HGPS cell (cell line): ENCODE measurements around a stretch of chr4.

DNA sequence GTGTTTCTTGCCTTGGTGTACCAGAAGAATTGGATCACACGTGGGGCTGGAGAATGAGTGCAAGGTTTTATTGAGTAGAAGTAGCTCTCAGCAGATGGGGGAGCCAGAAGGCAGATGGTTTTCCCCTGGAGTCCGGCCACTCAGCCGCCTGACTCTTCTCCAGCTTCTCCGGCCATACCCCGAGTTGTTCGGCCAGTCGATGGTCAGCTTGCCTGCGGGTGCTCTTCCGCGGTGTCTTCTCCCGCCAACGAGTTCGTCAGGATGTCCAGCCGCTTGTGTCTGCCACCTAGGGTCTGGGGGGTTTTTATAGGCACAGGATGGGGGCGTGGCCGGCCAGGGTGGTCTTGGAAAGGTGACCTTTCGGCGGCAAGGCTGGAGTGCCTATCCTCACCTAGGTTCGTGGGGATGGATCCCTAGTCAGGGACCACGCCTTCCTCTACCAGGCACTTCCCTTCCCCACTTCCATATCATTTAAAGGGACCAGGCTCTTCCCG lies 14.6 kb downstream of the GAB1 start:
- RRBS, result no CpG with 5 or more reads among the region's 21 CpGs

GRCh38 chr4:143384326-143384872 lies 47.7 kb downstream of the GAB1 start:
- RRBS, result no CpG with 5 or more reads among the region's 5 CpGs

- RRBS, result no CpG with 5 or more reads among the region's 16 CpGs
These were observed 410 bp upstream of the SMARCA5 start for GRCh38 chr4:143513178-143513405.

DNA sequence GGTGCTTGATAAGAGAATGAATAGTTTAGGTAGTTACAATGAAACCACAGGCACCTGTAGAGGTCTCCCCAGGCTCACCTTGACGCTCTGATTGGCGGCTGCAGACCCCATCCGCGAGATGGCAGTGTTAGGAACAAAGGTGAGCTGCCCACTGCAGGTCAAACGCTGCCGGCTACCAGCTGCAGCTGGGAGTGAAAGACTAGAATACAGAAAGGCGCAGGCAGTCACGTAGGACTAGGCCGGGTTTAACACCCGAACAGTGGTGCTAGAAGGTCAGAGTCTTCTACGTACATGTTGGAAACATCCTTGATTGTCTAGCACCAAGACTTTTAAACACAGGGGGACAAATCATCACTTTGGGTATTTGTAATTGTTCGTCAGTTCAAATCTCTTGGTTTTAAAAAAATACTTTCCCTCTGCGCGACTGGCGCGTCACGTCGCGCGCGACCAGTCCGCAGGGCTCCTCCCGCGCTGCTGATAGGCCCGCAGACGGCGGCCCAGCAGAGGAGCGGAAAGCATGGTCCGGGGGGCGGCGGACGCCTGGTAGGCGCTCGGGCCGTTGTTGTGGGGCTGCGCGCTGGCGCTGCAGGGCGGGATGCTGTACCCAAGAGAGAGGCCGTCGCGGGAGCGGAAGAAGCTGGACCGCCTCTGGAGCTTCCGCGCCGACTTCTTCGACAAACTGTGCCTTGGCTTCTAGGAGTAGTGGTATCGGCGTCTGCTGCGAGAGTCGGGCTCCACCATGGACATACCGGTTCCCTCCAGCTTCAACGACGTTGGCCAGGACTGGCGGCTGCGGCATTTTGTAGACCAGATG lies 45.7 kb downstream of the SMARCA5 start:
- RRBS, result 8% methylated on average over 4 of the region's 57 CpGs

DNA sequence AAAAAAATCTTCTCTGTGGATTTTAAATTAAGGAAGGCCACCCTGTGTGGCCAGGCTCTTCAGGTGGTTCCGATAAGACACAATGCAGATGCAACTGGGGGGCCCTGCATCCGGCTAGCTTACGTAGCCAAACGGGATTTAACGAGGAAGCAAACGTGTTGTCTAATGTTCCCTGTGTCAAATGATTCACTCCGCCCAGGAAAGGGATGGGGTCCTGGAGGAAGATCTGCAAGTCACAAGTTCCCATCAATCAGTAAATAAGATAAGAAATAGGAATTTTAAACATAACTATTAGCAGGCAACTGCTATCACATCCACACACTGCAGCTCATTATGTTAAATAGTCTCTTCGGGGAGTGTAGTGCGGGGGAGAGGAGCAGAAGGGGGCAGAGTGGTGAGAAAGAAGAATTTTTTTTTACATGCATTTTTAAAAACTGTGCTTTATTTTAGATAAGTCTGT lies 216.5 kb upstream of the GYPA start:
- RRBS, result no CpG with 5 or more reads among the region's 9 CpGs

DNA sequence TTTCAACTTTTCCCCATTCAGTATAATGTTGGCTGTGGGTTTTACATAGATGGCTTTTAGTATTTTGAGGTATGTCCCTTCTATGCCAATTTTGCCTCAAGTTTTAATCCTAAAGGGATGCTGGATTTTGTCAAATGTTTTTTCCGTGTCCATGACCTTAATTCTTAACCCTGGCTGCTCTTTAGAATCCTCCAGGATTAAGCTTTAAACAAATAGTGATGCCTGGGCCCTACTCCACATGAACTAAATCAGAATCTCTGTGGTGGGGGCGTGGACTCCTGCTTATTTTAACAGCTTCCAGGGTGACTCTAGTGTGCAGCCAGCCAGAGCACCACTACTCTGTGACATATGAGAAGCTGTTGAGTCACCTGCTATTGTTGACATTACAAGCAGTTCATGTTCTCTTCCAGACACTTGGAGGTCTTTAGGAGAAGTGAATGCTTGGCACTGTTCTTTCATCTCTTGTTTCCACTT lies 559 bp upstream of the C4orf51 start:
- RRBS, result no CpG with 5 or more reads among the region's 2 CpGs

GRCh38 chr4:145730872-145731349 lies 51.0 kb downstream of the C4orf51 start:
- RRBS, result no CpG with 5 or more reads among the region's 2 CpGs

- RRBS, result no CpG with 5 or more reads among the region's 22 CpGs
These were observed 102.4 kb downstream of the ZNF827 start for GRCh38 chr4:145835769-145837000.

GRCh38 chr4:145881961-145882508 lies 56.6 kb downstream of the ZNF827 start:
- RRBS, result no CpG with 5 or more reads among the region's 9 CpGs

- RRBS, result no CpG with 5 or more reads among the region's 10 CpGs
These were observed 18.5 kb downstream of the ZNF827 start for GRCh38 chr4:145919965-145920603.

DNA sequence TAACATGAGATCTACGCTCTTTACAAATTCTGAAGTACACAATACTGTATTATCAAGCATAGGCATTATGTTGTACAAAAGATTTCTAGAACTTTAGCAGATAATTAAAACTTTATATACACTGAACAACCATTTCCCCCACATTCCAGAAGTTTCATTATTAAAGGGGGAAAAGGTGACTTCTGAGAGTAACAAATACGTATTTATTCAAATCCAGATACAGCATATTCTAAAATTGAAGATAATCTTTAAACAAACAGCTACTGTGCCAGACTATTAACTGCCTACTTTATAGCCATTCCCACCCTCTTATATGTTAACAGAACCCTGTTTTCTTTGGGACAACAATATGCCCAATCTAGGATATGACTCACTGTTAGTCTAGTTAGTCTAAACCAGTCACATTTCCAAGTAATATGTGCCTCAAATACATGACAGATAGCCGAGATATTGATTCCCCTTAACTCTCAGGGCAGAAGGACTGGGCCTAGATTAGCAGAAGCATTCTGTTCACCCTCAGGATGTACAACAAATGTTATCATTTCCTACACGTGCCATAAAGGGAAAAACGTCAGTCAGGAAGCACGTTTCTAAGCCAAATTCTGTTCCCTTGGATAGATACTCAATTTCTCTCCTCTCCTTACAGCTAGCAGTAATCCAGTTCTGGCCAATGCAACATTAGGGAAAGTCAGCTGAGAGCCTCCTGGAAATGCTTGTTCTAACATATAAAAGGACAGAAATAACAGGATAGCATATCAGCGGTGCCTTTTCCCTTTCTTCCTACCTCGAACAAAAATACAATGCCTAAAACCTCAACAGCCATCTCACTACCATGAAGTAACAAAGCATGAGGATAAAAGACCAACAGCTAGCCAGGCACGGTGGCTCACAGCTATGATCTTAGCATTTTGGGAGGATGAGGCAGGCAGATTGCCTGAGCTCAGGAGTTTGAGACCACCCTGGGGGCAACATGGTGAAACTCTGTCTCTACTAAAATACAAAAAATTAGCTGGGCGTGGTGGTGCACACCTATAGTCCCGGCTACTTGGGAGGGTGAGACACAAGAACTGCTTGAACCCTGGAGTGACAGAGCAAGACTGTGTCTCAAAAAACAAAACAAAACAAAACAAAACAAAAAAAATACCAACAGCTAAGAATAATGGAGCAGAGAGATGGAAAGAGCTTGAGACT lies 113.9 kb downstream of the SLC10A7 start:
- RRBS, result no CpG with 5 or more reads among the region's 11 CpGs

DNA sequence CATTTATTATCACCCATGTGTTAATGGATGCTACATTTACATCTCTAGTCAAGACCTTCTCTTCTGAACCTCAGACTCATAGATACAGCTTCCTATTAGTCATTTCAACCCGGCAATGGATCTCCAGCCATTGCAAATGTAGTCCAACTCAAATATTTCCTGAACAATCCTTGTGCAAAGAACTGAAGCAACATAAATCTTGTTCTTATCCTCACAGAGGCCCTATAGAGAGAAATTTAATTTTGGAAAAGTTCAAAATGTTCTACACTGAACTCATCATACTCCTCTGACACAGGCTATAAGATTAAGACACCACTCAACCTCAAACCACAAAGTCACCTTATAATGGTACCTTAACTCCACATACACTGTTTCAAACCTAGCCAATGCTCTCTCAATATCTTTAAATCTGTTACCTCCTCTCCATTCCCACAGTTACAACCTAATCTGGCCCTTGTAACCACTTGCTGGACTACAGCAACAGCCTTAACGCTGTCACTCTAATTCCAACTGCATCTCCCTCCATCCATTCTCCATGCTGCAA lies 3.1 kb downstream of the PRMT9 start:
- RRBS, result no CpG with 5 or more reads among the region's 2 CpGs

DNA sequence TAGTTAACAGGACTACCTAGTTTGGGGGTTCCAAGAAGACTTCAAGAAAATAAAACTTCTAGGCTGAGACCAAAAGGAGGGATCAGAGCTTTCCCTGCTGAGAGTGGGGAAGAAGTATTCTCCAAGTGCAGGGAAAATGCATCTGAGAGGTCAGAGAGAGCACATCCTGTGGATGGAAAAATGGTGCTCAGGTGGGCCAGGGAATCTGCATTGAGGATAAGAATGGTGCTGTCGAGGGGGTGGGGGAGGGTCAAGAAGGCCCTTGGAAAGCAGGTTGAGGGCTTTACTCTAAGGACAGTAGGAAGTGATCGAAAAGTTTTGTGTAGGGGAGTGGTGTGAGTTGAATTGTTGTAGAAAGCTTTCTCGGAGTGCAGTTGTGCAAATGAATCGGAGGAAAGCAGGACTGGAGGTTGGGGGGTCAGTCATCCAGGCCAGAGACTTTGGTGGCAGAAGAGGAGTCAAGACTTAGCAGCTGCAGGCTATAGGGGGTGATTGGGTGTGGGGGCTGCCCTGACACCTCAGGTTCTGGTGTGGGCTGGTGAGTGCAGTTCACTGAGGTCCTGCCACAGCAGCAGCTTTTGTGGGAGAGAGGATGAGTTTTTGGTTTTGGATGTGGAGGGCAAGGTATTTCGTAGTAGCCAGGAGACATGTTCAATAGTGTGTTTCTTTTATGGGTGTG lies 12.4 kb downstream of the ARHGAP10 start:
- RRBS, result no CpG with 5 or more reads among the region's 5 CpGs

DNA sequence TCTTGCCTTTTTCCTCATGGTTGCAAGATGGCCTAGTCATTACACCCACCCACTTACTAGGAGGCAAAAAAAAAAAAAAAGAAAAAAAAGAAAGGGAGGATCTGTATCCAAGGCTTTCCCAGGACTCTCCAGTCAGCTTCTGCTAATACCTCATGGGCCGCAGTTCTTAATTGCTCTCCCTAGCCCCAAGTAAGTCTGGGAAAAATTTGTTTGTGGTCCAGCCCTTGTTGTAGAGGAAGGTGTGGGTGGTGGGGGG lies 24.1 kb downstream of the ARHGAP10 start:
- RRBS, result no CpG with 5 or more reads among the region's 1 CpG

- RRBS, result no CpG with 5 or more reads among the region's 4 CpGs
These were observed 90.2 kb downstream of the ARHGAP10 start for GRCh38 chr4:147822013-147822654.

GRCh38 chr4:147825918-147826710 lies 94.2 kb downstream of the ARHGAP10 start:
- RRBS, result no CpG with 5 or more reads among the region's 11 CpGs

DNA sequence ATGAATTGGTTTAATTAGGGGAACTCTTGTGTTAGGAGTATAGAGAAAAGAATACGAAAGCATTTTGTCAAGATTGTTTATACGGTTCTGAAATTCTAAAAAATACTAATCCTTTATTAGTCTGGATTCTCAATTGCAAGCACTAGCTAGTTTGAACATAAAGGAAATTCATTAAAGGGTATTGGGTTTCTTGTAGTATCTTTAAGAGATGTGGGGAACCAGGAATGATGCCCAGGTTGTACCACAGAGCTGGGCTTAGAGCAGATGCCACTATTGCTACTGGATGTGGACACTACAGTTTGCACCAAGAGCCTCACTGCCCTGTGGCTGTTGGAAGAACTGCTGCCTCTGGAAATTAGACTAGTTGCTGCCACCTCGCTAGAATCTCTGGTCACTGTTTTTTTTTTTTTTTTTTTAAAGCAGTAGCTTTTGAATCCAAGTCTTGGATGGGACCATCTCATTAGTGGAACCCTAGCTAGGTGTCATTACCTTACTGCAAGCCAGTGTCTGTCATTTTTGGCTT lies 105.4 kb downstream of the ARHGAP10 start:
- RRBS, result no CpG with 5 or more reads among the region's 3 CpGs

DNA sequence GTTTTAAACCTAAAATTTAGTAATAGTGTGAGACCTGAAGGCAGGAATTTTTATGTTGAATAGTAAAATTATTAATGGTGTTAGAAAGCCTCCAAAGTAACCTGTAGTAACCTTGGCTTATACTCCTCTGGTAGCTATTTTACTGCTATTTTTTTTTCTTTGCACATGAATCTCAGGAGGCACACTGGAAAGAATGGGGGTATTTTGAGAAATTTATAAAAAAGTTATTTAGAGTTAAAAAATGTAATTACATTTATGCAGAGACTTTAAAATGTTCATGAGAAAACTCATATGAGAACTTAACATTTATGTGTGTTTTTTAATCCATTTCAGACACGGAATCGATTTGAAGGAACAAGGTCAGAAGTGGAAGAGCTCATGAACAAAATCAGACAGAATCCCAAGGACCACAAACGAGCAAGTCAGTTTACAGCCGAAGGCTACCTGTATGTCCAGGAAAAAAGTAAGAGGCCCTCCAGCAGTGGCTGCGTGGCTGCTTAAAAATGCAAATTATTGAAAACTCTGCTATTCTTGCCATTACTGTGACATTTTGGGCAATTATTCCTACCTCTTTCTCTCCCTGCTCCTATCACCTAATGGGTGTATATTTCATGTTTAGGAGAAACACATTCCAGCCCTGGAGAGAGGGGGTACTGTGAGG lies 142.9 kb downstream of the ARHGAP10 start:
- RRBS, result no CpG with 5 or more reads among the region's 5 CpGs

DNA sequence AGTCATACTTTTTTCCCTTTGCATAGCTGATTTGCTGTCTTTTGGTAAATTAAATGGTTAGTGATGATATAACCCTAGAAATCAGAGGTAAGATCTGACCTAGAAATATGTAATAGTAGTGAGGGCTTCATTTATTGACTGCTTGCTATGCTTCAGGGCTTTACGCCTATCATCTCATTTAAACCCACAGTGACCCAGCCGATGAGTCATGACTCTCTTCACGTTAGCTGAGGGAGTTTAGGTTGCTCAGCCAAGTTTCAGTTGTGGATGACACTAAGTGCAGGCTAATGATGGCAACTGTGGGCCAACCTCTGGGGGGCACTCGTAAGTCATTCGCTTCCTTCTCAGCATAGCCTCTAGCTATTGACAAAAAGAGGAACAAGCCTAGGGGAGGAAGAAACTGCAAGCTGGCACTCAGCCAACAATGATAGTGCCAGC lies 324.9 kb downstream of the ARHGAP10 start:
- RRBS, result no CpG with 5 or more reads among the region's 5 CpGs